Heart (tissue), 3 donors: ENCODE results near the genes SPDYE6 and SLC26A5.

DNA sequence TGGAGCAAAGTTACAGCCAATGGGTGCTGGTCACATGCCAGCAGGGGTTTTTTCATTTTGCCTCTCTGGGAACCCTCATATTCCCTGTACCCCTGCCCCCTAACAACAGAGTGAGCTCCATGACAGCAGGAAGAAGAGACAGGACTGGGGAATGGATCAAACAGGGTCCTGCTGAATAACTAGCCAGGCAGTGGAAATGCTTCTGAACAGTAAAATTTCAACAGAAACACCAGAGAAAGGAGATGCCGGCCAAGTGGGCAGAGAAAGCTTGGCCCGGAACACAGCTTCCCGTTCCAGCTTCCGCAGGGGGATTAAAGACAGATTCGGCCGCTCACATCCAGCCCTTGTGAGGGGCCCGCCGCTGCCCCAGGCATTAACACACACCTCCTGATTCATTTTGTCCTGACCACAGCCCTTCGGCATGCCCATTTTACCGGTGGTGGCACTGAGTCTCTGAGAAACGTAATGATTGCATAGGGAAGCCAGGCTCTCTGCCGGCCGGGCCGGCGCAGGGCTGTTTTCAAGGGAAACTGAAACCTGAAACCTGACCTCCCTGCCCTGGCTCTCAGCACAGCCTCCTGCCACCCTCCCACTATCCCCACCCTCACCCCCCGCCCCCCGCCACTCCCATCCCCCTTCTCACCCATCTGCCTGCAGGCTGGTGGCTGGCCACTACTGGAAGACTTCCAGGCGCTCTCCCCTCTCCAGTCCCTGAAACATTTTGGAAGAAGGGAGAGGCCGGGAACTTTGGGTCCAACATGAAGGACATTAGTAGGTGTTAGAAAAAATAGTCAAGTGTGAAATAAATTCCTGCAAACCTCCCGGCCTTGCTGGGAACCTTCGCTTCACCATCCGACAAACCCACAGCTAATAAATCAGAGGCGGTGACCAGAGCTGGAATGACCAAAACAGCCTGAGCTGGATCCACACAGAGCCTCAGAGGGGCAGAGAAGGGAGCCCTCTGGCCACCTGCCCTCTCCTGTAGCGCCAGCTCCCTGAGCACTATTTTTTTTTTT is 83.6 kb upstream of the CUX1 start:
- RAMPAGE, long total RNA, 2 experiments: no peak in any of the 2 experiments

- RAMPAGE, long total RNA, 2 experiments: no peak in any of the 2 experiments
These were observed 40.0 kb downstream of the CUX1 start for GRCh38 chr7:101857561-101857680.

DNA sequence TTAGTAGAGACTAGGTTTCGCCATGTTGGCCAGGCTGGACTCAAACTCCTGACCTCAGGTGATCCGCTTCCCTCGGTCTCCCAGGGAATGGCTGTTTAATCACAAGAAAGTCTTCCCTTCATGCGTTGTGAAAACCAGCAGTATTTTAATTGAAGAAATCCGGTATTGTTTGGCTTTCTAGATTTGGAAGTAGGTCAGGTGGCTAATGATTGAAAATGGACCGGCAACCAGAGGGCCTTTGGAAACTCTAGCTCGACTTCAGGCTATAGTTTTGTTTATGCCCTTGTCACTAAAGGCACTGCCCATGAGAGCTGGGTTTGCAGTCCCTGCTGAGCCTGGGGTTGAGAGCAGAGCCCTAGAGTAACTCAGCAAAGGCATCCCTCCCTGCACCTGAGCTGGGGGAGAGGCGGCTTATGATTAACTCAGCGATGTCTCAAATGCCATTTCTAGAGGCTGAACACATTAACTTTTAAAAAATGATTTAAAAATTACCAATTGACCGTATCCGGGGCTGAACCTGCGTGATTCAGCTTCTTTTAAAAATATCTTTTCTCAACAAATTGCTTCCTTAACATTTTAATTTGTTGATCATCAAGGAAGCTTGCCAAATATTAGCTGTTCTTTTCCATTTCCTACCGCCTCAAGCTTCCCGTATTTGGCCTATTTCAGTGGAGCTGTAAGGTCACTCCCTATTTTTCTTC is 41.6 kb downstream of the CUX1 start:
- RAMPAGE, long total RNA, 2 experiments: no peak in any of the 2 experiments

DNA sequence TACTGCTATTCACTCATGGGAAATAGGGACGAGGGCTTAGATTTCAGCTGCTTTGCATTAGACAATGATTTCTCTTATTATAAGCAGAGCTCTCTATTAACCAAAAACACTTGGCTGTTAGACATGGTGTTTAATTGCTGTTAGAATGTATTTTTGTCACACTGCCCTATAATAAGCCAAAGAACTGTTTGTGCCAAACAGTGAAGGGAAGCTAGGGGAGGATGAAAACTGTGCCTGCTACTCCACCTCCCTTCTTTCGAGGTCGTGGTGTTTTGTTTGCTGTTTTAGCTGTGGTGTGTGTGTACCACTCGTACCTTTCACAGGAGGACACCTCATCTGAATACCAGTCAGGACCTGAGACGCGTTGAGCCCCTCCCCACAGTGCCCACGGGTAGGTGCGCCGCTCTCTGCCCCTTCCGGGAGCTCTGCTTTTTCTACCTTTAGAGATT is 57.9 kb downstream of the CUX1 start:
- RAMPAGE, long total RNA, 2 experiments: no peak in any of the 2 experiments

- RAMPAGE, long total RNA, 2 experiments: no peak in any of the 2 experiments
These were observed 65.2 kb downstream of the CUX1 start for GRCh38 chr7:101882251-101883463.

GRCh38 chr7:101942820-101943077 is 125.3 kb downstream of the CUX1 start:
- RAMPAGE, long total RNA, 2 experiments: no peak in any of the 2 experiments

GRCh38 chr7:101944143-101945324 is 127.1 kb downstream of the CUX1 start:
- RAMPAGE, long total RNA, 2 experiments: no peak in any of the 2 experiments

DNA sequence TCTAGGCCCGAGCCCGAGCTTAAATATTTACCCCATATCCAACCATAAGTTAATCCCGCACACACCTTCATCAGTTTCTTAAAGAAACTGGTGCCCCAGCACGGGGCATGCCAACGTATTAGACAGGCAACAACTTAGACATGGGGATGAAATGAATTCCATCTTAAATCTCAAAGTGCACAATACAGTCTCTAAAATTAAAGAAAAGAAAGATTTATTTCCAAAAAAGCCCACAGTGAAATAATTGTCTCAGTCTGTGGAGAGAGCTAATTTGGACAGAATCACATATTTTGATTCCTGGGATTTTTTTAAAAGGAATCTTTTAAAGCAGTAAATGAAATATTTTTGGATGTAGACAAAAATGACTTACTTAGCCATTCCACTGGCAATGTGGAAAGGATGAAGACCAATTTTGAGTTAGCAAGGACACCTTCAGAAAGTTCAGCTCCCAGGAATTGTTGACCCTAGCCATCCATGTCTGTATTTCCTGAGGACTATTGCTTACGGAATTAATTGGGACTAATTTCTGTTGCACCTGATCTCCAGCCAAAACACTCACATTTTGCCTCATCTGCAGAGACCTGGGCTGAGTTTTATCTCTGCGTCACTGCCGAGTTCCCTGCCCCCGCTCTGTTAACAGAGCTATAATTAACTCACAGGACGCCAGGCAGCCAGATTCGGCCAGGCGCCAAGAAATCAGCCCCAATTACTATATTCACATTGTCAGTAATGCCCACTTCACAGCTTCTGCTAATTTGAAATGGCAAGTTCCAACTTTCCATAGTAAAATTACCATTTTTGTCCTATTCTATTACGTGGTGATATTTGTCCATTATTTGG is 130.2 kb downstream of the CUX1 start:
- RAMPAGE, long total RNA, 2 experiments: no peak in any of the 2 experiments

DNA sequence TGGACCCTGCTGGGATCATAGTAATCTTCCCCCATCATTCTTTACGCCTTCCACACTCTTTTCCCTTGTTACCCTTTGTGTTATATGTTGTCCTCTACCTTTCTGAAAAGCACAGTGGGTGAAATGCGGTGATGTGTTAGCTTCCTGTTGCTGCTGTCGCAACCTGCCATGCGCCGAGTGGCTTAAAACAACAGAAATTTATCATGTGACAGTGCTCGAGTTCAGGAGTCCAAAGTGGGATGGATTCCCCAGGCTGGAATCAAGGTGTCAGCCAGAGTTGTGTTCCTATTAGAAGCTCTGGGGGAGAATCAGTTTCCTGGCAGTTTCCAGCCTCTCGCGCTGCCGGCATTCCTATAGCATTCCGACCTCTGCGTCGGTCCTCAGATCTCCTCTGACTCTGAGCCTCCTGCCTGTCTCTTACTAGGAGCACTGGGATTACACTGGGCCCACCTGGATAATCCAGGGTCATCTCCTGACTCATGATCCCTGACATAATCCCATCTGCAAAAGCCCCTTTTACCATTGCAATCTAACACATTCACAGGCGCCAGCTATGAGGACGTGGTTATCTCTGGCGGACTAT is 207.4 kb downstream of the CUX1 start:
- RAMPAGE, long total RNA, 2 experiments: no peak in any of the 2 experiments

DNA sequence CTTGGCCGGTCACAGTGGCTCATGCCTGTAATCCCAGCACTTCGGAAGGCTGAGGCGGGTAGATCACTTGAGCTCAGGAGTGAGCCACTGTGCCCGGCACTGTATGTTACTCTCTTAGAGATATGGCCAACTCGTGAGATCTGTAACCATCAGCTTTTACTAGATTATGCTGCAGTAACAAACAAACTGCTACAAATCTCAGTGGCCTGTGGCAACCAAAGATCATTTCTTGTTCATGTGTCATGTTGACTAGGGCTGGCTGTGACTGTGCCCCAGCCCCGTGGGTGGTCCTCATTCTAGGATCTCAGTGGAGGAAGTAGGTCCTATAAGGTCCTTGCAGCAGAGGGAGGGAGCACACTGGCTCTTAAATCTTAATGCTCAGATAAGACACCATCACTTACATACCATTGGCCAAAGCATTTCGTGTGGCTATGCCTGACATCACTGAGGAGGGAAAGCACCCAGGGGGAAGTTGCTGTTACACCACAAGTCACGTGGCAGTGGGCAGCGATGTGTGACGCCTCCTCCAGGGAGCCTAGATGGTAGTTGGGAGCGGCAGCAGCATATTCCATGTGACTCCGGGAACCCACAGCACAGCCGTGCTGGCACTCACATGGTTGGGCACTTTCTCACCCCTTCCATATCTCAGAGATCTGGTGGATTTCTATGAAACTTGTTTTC is 224.8 kb upstream of the SH2B2 start:
- RAMPAGE, long total RNA, 2 experiments: no peak in any of the 2 experiments

GRCh38 chr7:102064283-102065175 is 222.1 kb upstream of the SH2B2 start:
- RAMPAGE, long total RNA, 2 experiments: no peak in any of the 2 experiments

- RAMPAGE, long total RNA, 2 experiments: no peak in any of the 2 experiments
These were observed 33.5 kb upstream of the SH2B2 start for GRCh38 chr7:102253247-102253466.

DNA sequence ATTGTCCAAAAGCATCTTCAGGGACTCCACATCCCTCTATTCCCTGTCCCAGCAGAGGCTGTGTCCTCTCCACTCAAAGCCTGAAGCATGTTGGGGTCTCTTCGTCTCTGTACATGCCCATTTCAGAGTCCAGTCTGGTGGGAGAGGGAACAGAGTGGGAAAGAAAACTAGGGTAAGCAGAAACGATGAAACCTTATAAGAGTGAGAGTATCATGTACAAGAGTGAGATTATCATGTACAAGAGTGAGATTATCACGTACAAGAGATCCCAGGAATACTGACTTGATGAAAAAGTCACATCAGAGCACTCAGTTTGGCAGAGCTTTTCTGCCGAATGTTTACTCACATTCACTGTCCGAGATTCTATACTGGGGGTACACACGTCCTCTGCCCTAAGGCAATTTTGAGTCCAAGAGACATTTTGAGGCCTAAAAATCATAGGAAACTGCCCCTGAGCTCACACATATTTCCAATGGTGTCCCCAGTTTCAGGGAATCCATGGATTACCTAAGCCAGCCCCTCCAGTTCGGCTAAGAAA is at the start of gene SPDYE6:
Gene SPDYE6, minus strand, starts transcription at position 134 of the 538 bp plus-strand sequence.
- RAMPAGE, long total RNA, 2 experiments: no peak in any of the 2 experiments

DNA sequence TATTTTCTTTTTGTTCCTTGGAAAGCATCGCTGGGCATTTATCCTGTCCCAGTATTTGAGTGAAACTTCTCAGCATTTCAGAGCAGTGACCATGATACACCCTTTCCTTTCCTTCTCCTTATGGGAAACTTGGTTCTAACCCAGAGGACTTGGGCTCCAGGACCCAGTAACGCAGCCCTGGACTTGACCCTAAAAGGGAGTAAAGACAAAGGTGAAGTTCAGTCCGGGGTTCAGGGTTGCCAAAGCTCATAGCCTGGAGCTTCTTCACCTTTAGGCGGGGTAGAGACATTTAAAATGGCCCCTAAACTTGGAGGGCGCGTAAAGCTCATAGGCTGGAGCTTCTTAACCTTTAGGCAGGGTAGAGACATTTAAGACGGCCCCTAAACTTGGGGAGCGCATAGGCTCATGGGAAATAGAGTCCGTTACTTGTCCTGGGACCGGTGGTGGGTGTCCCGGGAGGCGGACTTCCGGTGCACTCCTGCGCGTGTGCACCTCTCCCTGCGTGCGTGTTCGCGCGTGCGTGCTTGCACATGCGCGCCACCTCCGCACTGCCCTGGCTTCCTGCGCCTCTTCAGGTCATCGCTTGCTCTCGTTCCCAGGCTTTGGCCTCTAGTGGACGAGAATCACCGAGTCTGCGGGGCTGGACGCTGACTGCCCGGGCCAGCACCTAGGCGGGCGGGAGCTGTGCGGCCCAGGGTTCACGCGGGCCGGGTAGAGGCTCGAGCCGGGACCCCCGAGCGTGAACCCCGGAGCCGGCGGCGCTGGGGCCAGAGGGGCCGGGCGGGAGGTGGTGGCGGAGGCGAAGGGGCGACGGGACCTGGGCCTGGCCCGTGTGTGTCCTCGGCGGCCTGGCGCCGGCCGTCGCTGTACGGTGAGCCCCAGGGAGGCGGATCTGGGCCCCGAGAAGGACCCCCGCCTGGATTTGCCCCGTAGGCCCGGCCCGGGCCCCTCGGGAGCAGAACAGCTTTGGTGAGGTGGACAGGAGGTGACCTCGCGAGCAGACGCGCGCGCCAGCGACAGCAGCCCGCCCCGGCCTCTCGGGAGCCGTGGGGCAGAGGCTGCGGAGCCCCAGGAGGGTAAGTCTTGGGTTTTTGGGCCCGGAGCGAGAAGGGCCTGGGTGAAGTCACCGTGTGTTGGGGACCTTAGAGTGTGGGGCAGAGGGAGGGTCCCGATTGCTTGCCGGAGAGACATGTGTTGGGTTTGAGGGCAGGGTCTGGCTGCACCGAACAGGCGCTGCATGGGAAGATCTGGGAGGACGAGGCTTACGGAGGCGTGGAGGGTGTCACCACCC is 7.5 kb upstream of the SPDYE6 start:
- RAMPAGE, long total RNA, 2 experiments: no peak in any of the 2 experiments

DNA sequence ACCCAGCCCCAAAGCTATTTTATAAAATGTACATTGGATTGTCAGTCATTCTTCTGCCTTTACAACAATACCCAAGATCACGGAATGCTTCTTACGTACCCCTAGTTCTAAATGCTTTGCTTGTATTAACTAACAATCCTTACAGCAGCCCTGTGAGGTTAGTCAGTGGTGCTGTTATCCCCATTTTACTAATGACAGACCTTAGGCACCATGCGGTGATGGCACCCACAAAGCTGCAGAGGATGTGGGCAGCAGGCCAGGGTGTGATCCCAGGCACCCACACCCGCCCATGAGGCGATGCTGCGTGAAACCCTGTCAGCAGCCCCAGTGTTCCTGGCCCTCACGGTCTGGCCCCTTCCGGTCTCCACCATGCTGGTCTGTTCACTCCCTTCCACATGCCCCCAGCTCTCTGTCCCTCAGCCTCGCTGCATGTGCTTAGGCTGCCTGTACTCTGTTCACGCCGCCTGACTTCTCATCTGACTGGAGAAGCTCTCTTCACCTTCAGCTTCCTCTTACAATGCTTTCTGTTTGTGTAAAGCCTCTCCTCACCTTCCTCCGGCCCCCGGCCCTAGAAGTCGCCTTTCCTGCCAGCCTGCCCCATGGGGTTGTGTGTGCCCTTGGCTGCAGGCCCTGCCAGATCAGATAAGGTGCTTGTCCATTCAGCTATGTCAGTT is 17.7 kb upstream of the ORAI2 start:
- RAMPAGE, long total RNA, 2 experiments: no peak in any of the 2 experiments

GRCh38 chr7:102454281-102454912 is 10.3 kb downstream of the ALKBH4 start:
- RAMPAGE, long total RNA, 2 experiments: no peak in any of the 2 experiments

- RAMPAGE, long total RNA, 2 experiments: no peak in any of the 2 experiments
These were observed 699 bp downstream of the LRRC17 start for GRCh38 chr7:102913457-102913940.

DNA sequence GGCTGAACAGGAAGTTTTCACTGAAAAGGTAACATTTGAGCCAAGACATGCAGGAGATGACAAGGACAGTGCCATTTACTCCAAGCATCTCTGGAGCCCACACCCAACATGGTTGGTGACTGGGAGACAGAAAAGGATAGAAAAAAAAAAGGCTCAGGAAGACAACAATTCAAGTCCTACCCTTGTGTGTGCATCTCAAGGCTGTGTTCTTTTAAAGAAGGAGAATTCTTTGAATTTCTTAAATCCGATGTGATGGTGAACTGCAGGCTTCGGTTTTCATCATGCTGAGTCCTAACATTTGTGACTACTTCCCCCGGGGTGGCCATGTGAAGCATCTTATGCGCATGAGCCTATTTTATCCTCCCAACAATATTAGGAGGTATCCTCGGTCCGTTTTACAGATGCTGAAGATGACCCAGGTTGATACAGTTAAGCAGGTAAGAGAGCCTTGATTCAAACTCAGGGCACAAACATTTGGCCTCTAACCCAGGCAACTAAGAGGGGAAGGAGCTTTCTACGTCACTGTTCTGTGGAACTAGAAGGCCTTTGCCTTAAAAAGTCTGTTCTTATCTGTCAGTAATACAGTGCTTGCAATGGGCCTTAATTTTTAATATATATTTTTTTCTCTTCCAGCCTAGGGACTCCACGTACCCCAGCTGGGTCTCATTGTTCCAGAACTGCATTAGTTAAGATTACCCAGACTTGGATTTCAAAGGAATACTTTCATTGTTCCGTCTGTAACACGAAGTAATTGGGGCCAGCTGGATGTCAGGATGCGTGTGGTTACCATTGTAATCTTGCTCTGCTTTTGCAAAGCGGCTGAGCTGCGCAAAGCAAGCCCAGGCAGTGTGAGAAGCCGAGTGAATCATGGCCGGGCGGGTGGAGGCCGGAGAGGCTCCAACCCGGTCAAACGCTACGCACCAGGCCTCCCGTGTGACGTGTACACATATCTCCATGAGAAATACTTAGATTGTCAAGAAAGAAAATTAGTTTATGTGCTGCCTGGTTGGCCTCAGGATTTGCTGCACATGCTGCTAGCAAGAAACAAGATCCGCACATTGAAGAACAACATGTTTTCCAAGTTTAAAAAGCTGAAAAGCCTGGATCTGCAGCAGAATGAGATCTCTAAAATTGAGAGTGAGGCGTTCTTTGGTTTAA is 20.7 kb downstream of the LRRC17 start:
- RAMPAGE, long total RNA, 2 experiments: no peak in any of the 2 experiments

- RAMPAGE, long total RNA, 2 experiments: no peak in any of the 2 experiments
These were observed at the start of gene SLC26A5 for GRCh38 chr7:103446054-103446716. TSS of gene SLC26A5 (minus strand) at chr7:103446207.

- RAMPAGE, long total RNA, 2 experiments: no peak in any of the 2 experiments
These were observed 927 bp upstream of the RELN start for GRCh38 chr7:103990370-103990800.